Liver (tissue), 9 donors: ENCODE measurements around the gene SLC38A1.

- PRO-cap, 5 experiments = peak in 1 of 5 experiments; most common minus-strand start chr12:45878762 (in 1)
- RAMPAGE, long total RNA, 2 experiments = no peak in any of the 2 experiments
- RRBS = no CpG with 5 or more reads among the region's 4 CpGs
These were observed 111.7 kb downstream of the SCAF11 start for GRCh38 chr12:45878558-45879101.

GRCh38 chr12:45905248-45906389 lies 84.8 kb downstream of the SCAF11 start:
- PRO-cap, 5 experiments = no peak in any of the 5 experiments
- RAMPAGE, long total RNA, 2 experiments = no peak in any of the 2 experiments
- RRBS = no CpG with 5 or more reads among the region's 6 CpGs

DNA sequence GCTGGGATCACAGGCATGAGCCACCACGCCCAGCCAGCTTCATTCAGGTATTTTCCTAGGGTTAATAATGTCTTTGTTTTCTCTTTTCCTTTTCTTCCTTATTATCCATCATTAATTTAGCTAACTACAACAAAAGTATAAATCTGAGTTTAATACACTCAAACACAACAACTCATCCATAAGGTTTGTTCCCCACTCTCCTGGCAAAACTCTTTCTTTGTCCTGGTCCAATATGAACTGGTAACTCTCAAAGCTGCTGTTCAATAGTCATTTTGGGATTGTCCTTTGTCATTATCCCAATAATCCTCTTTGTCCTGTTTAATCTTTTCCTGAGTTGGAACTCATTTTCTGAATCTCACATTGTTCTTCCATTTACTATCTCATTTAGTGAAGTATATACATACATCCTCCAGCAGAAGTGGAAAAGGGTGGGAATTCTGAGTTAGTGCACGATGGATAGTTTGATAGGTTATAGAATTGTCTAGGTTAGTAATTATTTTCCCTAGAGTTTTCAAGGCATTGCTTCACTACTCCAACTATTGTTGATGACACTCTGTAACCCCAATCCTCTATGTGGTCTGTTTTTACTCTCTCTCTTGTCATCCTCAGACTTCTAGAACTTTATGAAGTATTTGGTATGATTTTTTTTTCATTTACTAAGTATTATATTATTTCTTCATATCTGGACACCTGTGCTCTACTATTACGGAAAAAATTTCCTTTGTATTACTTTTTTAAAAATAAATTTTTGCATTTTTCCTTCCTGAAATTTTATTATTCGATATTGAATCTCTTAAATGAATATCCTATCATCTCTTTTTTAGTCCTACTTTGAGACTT lies 53.7 kb downstream of the SCAF11 start:
- PRO-cap, 5 experiments = no peak in any of the 5 experiments
- RAMPAGE, long total RNA, 2 experiments = no peak in any of the 2 experiments
- RRBS = no CpG with 5 or more reads among the region's 4 CpGs

GRCh38 chr12:45955838-45956420 lies 34.4 kb downstream of the SCAF11 start:
- PRO-cap, 5 experiments = no peak in any of the 5 experiments
- RAMPAGE, long total RNA, 2 experiments = no peak in any of the 2 experiments
- RRBS = no CpG with 5 or more reads among the region's 3 CpGs

GRCh38 chr12:45986564-45987138 lies 3.7 kb downstream of the SCAF11 start:
- PRO-cap, 5 experiments = no peak in any of the 5 experiments
- RAMPAGE, long total RNA, 2 experiments = no peak in any of the 2 experiments
- RRBS = no CpG with 5 or more reads among the region's 3 CpGs

DNA sequence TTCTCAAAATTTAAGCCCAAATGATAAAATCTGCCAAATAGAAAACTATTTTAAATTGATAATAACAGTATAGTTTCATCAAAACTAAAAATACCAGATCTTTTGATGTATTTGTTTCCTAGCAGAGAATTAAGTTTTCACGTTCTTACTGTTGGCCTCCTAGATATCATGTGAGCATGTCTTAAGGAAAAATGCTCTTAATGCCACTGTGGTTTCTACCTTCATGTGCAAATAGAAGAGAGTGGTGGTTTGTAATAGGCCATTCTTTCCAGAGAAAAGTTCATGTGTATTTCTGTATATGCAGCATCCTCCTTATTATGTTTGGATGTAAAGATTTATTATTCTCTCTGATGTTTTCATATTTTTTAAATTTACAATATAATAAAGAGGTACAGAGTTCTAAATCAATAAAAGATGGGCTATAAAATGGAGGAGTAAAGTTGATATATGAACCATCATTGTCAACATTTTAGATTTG lies 2.4 kb upstream of the SCAF11 start:
- PRO-cap, 5 experiments = no peak in any of the 5 experiments
- RAMPAGE, long total RNA, 2 experiments = no peak in any of the 2 experiments
- RRBS = no CpG with 5 or more reads among the region's 1 CpG

- PRO-cap, 5 experiments = no peak in any of the 5 experiments
- RAMPAGE, long total RNA, 2 experiments = no peak in any of the 2 experiments
- RRBS = no CpG with 5 or more reads among the region's 11 CpGs
These were observed 84.4 kb downstream of the SLC38A1 start for GRCh38 chr12:46184114-46185095.

GRCh38 chr12:46186647-46187504 lies 82.0 kb downstream of the SLC38A1 start:
- PRO-cap, 5 experiments = no peak in any of the 5 experiments
- RAMPAGE, long total RNA, 2 experiments = no peak in any of the 2 experiments
- RRBS = no CpG with 5 or more reads among the region's 3 CpGs

- PRO-cap, 5 experiments = no peak in any of the 5 experiments
- RAMPAGE, long total RNA, 2 experiments = no peak in any of the 2 experiments
- RRBS = no CpG with 5 or more reads among the region's 8 CpGs
These were observed 58.9 kb downstream of the SLC38A1 start for GRCh38 chr12:46209652-46210722.

DNA sequence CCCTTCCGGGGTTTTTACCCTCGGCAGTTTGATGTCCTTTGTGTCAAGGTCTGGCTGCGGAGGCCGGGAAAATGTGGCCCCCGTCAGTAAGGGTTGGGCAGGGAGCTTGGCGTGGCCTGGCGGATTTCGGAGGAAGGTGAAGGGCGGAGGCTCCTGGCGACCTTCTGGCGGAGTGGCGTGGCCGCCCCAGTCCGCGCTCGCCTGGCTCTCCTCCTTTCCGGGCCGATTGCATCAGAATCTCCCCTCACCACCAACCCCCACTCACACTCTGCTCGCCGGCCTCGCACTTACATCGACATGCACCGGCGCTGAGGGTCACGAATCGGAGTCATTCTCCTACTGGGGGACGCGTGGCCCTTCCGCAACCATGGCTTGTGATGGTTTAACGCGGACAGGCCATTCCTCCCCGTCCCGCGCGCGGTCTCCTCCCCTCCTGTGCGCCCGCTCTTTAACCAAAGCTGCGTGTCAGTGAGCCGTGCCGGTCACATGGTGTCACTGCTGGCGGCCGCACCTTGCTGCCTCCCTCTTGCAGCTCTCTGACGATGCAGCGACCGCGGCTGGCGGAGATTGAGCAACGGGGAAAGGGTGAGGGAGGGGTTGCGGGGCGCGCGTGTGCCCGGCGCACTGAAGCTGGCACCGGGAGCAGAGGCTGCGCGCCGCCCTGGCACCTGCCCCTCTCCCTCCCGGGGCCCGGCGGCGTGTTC lies at the start of gene SLC38A1:
SLC38A1 (minus strand) TSS at position 470 of the 704 bp plus-strand sequence.
- PRO-cap, 5 experiments = peak in 5 of 5 experiments; most common plus-strand start position 627 of the sequence (in 3); most common minus-strand start position 423 of the sequence (in 3)
- RAMPAGE, long total RNA, 2 experiments = start-site peak on the minus strand in 1 of 2 experiments, centred at positions 83 to 432 of the sequence, 98 to 343 reads per replicate
- RRBS = 2% methylated on average over 16 of the region's 63 CpGs

- PRO-cap, 5 experiments = no peak in any of the 5 experiments
- RAMPAGE, long total RNA, 2 experiments = no peak in any of the 2 experiments
- RRBS = no CpG with 5 or more reads among the region's 3 CpGs
These were observed 10.2 kb downstream of the SLC38A2 start for GRCh38 chr12:46362123-46362931.

DNA sequence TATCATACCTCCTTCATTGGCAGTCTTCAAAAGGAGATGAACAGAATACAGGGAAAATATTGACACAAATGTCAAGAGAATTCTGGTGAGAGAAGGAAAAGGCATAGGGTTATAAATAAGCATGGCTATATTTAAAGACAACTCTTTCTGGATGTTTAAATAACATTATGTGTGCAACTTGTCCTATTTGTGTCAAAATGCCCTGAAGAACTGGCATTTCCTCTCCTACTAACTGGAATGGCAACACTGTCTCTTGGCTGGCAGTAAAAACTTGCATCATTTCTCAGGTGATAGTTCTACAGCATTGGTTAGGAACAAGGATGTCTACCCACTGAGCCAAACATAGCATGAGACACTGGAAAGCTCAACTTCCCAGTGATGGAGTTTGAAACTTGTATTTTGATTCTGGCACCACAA lies 5.3 kb downstream of the SLC38A2 start:
- PRO-cap, 5 experiments = no peak in any of the 5 experiments
- RAMPAGE, long total RNA, 2 experiments = no peak in any of the 2 experiments

DNA sequence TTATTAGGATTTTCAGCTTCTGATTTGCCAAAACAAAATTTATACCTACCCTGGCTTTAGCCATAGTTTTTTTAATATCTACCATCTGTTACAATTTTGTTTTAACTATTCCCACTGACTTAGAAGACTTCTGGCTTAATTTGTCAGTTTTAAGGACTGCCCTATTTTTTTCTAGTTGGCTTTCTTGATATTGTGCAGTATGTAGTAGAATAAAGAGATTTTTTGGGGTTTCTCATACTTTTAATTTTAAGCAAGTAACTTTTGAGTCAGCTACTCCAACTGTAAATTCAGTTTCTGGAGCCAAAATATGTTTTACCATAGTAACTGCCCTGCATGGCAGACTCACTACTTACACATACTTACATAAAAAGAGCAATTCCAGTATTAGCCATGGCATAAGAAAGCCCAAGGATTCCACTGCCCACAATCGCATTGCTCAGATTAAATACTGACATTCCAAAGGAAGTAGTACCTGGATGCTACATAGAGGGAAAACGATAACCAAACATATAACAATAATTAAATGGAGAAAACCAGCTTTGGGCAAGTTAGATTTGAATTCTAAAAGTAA lies 2.3 kb downstream of the SLC38A2 start:
- PRO-cap, 5 experiments = no peak in any of the 5 experiments
- RAMPAGE, long total RNA, 2 experiments = no peak in any of the 2 experiments
- RRBS = no CpG with 5 or more reads among the region's 2 CpGs

GRCh38 chr12:46370720-46371200 lies 1.8 kb downstream of the SLC38A2 start:
- PRO-cap, 5 experiments = no peak in any of the 5 experiments
- RAMPAGE, long total RNA, 2 experiments = no peak in any of the 2 experiments
- RRBS = no CpG with 5 or more reads among the region's 4 CpGs

DNA sequence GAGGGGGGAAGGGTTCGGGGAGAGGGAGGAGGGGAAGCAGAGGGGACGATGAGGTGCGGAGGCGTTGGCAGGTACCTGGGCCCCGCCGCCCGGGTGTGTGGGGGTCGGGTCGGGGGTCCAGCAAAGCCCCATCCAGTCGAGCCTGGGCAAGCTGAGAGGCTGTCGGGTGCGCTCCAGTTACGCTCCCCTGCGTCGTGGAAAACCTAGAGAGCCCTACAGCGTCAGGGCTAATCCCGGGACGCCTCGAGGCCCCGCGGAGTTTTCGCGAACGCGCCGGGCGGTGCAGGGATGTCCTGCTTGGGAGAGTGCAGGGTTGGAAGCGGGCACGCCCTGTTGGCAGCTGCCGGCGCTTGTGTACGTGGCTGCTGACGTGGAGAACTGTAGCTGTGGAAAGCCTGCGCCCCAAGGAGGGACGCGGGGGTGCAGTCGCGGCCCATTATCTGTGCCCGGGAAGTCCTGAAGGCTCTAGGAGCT lies 11.1 kb upstream of the SLC38A2 start:
- PRO-cap, 5 experiments = peak in 5 of 5 experiments; most common plus-strand start position 39 of the sequence (in 5); most common minus-strand start position 307 of the sequence (in 3)
- RAMPAGE, long total RNA, 2 experiments = start-site peak on the plus strand in 1 of 2 experiments, centred at position 371 of the sequence, 48 reads per replicate
- RRBS = under 1% methylated on average over 22 of the region's 39 CpGs

GRCh38 chr12:46473414-46474048 lies 101.0 kb upstream of the SLC38A2 start:
- PRO-cap, 5 experiments = peak in 3 of 5 experiments; most common plus-strand start chr12:46473832 (in 2); most common minus-strand start chr12:46473706 (in 2)
- RAMPAGE, long total RNA, 2 experiments = no peak in any of the 2 experiments
- RRBS = no CpG with 5 or more reads among the region's 7 CpGs

GRCh38 chr12:46494321-46494928 lies 121.9 kb upstream of the SLC38A2 start:
- PRO-cap, 5 experiments = no peak in any of the 5 experiments
- RAMPAGE, long total RNA, 2 experiments = no peak in any of the 2 experiments
- RRBS = no CpG with 5 or more reads among the region's 1 CpG

GRCh38 chr12:46516158-46516959 lies 143.8 kb upstream of the SLC38A2 start:
- PRO-cap, 5 experiments = no peak in any of the 5 experiments
- RAMPAGE, long total RNA, 2 experiments = no peak in any of the 2 experiments
- RRBS = no CpG with 5 or more reads among the region's 6 CpGs

- PRO-cap, 5 experiments = no peak in any of the 5 experiments
- RAMPAGE, long total RNA, 2 experiments = no peak in any of the 2 experiments
- RRBS = no CpG with 5 or more reads among the region's 3 CpGs
These were observed 208.8 kb downstream of the SLC38A4 start for GRCh38 chr12:46617007-46617354.

- PRO-cap, 5 experiments = no peak in any of the 5 experiments
- RAMPAGE, long total RNA, 2 experiments = no peak in any of the 2 experiments
- RRBS = no CpG with 5 or more reads among the region's 4 CpGs
These were observed 165.1 kb downstream of the SLC38A4 start for GRCh38 chr12:46660809-46661010.